Daoy (cell line): ENCODE measurements around a stretch of chr7.

- RAMPAGE, long total RNA = no peak
Observed at GRCh38 chr7:55205707-55206956, 159.0 kb upstream of the LANCL2 start.

- RAMPAGE, long total RNA = no peak
Observed at GRCh38 chr7:55207767-55208564, 157.2 kb upstream of the LANCL2 start.

DNA sequence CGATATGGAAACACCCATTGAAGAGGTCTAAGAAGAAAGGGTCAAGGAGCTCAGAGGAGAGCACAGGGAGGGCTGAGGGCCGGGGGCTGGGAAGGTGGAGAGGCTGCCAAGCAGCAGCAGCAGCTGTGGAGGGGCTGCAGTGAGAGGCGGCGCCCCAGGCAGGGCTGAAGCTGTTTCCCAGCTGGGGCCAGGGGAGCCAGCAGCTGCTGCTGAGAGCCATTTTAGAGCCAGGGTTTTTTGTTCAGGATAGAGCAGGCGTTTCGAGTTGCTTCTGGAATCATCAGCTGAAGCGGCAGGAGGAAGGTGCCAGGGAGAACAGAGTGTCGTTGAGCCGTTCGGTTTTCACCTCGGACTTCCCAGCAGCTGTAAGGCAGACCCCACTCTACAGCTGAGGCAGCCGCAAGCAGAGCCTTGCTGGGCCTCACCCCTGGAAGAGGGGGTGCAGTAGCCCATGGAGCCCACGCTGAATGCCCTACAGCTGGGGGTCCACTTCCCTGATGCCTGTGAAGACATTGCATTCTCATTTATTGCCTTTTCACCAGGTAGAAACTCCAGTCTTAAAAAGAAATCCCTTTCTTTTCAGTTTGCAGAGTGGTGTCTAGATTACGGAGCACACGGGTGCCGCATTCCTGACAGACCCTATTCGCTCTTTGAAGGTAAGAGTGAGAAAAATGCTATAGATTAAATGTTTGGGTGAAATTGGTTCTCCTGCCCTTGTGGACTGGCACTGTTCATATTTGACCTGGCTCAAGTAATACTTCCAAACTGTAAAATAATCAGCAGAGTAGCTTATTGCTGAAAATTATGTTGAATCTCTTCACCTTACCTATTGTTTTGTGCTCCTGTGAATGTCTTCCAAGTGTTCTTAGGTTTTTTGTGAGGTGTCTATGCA, 62.9 kb downstream of the LANCL2 start:
- RAMPAGE, long total RNA = no peak

- RAMPAGE, long total RNA = no peak
Observed at GRCh38 chr7:55519279-55519690, 53.0 kb downstream of the VOPP1 start.

- RAMPAGE, long total RNA = no peak
Observed at GRCh38 chr7:55539426-55539904, 32.8 kb downstream of the VOPP1 start.

DNA sequence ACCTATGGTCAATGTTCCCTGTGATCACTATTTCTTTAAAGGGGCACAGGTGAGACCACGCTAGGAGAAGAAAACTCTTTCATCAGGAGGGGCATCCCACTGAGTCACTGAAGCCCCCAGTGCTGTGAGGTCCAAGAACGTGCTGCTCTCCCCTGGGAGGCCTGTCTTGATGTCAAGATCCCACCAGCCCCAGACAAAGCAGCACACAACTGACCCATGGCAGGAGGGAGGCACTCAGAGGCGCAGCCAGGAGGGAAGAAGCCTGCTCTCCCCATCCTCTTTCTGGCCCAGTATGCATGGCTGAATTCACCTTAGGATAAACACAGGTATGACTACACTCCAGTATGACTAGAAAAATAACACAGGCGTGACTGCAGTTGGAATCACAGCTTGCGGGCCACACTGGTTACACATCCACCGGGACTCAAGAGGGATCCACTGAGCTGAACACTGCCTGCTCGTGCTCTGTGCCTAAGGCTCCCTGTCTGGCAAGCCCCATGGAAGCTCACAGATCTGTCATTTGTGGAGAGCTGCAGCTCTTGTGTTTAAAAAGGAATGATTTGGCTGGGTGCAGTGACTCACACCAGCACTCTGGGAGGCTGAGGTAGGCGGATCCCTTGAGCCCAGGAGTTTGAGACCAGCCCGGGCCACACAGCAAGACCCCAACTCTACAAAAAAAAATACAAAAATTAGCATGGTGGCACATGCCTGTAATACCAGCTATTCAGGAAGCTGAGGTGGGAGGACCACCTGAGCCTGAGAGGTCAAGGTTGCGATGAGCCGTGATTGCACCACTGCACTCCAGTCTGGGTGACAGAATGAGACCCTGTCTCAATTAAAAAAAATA, 26.8 kb downstream of the VOPP1 start:
- RAMPAGE, long total RNA = no peak

GRCh38 chr7:55552209-55553545, 19.6 kb downstream of the VOPP1 start:
- RAMPAGE, long total RNA = no peak

DNA sequence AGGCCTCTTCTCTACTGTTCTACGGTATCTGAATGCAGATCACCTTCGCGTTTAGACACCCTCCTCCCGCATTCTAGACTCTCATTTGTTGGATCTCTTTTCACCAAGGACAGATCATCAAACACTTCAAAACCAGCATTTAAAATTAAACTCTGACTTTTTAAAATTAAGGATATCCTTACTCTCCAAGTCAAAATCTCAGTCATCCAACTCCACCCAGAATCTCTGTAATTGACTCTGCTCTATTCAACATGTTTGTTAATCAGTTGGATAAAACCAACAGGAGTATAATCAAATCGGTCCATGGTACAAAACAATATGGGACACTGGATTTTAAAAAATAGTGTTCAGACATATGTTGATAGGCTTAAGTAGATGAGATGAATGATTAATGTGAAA, 7.1 kb downstream of the VOPP1 start:
- RAMPAGE, long total RNA = no peak

GRCh38 chr7:56079951-56080407, 12.8 kb downstream of the PHKG1 start:
- RAMPAGE, long total RNA = no peak

DNA sequence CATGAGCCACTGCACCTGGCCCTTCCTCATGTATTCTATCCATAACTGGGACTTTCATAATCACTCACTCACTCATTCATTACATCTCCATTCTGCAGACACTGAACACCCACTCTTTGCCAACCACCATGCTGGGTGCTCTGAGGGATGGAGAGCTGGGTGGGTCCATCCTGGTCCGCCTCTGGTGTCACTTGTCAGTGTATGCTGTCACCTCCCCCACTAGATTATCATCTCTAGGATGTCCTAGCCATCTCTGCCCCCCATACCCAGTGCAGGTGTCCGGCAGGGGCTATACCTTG, 2.4 kb downstream of the PHKG1 start:
- RAMPAGE, long total RNA = no peak

- RAMPAGE, long total RNA = no peak
Observed at GRCh38 chr7:56537975-56538486, 421.8 kb upstream of the NUPR2 start.

- RAMPAGE, long total RNA = no peak
Observed at GRCh38 chr7:57328225-57329055, 121.5 kb upstream of the ZNF716 start.

DNA sequence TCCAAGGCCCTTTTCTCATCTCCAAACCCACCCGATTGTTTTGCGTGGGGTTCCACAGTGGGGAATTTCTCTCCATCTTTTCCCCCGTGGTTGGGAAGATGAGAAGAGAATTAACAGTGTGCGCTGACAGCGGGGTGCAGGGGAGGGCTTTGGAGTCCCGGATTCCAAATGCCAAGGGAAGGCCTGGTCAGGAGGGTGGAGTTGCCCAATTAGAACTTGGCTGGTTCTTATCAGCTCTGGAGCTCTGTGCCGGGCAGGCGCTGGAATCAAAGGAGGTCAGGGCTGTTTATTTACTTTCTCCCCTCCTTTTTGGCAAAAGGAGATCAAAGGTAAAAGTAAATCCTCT, 95.4 kb upstream of the ZNF716 start:
- RAMPAGE, long total RNA = no peak

DNA sequence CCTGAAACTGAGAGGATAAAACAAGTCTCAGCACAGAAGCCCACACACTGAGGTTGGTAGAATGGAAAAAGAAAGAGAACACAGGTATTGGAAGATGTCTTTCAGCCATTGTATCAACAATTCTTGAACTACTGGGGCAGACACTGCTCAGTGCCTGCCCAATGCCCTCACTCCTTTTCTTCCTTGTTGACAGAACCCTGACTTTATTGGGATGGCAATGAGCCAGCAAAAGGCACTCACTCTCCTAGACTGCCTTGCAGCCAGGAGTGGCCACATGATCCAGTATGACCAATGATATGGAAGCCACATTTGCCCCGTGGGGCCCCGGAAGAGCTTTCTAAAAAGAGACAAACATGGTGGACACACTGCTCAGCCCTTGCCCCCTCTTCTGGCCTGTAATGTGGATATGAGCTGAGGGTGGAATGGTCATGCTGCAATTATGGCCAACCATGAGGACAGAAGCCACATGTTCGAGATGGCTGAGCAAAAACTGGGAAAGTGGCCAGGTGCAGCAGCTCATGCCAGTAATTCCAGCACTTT, 88.5 kb upstream of the ZNF716 start:
- RAMPAGE, long total RNA = no peak

GRCh38 chr7:64558558-64559167, 4.2 kb downstream of the ZNF680 start:
- RAMPAGE, long total RNA = no peak

- RAMPAGE, long total RNA = no peak
Observed at GRCh38 chr7:64574445-64575394, 11.8 kb upstream of the ZNF680 start.

- RAMPAGE, long total RNA = no peak
Observed at GRCh38 chr7:64889794-64890443, 13.2 kb upstream of the ZNF273 start.

DNA sequence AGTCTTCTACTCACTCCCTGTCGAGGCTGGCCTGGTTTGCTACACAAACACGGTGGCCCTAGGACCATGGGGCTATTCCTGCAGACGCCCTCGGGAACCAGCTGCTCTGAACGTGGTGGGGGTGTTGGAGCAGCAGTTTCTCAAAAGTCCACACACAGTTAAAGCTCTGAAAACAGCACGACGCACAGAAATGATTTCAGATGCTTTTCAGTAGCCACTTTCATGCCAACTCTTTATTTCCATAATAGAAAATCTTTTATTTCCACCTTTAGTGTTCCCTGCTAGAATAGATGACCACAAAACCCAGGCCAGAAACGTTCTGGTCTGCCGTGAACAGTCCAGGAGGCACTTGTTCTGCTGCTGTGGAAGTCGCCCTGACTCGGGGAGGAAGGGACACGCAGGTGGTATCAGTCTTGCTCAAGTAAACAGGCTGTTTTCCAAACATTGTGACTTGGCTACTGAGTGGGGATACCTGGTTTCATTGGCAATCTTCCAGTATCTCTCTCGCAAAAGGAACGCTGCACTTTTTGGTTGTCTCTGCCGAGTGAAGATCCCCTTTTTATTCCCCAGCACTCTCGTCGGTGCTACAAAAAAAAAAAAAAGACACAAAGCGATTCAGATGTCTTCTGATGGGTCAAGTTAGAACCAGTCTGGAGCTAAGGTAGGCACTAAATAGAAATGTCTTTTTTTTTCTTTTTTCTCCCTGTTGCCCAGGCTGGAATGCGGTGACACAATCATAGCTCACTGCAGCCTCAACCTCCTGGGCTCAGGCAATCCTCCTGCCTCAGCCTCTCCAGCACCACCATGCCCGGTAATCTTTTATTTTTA, 21.3 kb downstream of the GUSB start:
- RAMPAGE, long total RNA = no peak

- RAMPAGE, long total RNA = no peak
Observed at GRCh38 chr7:65979303-65980112, 2.5 kb downstream of the GUSB start.

DNA sequence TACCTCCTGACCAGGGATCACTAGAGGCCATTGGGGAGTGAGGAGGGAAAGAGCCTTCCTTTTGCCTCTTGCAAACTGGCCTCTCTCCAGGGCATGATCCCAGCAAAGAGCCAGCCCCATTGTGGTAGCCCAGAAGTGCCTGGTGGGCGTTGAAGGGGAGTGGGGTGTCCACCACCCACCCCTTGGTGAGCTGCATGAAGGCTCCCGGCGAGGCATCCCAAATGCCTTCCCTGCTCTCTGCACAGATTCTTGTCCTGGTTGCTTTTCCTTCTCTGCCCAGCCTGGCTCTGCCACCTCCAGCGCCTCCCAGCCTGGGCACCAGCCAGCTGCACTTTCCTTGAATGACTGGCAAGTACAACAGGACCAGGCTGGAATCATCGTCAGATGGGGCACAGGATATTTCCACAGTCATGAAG, 15.0 kb upstream of the TPST1 start:
- RAMPAGE, long total RNA = no peak